Hair follicle dermal papilla cell (primary cell): ENCODE data around the genes SORCS3 and MXI1.

GRCh38 chr10:104255041-104256199 lies 728 bp downstream of the GSTO1 start:
- CAGE, long polyA plus RNA = no peak

DNA sequence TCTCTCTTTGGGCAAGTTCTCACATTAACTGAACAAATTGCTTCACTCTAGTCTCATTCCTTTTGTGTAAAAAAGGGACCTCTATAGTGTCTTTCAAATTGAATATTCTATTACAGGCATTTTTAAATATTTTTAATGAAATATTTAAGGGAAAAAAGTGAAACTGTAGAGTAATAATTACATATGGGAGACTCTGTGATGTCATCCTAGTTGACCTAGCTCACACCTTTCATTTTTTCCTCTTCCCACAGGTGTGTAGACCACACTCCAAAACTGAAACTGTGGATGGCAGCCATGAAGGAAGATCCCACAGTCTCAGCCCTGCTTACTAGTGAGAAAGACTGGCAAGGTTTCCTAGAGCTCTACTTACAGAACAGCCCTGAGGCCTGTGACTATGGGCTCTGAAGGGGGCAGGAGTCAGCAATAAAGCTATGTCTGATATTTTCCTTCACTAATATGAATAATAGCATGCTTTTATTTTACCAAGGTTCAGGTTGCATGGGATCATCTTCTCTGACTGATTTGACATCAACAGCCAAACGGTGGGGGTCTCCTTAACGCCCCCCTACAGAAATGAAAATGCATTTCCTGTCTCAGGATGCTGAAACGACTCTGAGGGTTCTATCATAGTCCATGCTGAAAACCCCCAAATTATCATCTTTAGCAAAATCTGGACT lies 1.8 kb upstream of the GSTO2 start:
- CAGE, long polyA plus RNA = no peak

- CAGE, long polyA plus RNA = no peak
Observed at GRCh38 chr10:104268101-104268329, 969 bp upstream of the GSTO2 start.

- CAGE, long polyA plus RNA = no peak
Observed at GRCh38 chr10:104350221-104350620, 3.4 kb upstream of the CFAP58 start.

DNA sequence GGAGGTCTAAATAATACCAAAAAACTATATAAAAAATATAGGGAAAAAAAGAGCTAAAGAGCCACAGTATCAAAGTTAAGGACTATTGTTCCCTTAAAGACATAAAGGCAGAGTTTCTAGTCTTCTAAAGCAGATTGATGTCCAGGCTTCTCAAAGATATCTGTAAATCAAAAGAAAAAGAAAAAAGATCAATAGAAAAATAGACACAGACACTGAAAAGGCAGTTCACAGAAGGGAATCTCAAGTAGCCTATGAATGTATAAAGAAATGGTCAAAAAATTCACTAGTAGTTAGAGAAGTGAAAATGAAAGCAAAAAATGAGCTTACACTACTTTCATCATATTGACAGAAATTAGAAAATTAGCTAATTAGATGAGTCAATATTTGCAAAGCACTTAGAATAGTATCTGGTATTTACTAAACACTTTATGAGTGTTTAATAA lies 1.8 kb upstream of the CFAP58 start:
- CAGE, long polyA plus RNA = no peak

DNA sequence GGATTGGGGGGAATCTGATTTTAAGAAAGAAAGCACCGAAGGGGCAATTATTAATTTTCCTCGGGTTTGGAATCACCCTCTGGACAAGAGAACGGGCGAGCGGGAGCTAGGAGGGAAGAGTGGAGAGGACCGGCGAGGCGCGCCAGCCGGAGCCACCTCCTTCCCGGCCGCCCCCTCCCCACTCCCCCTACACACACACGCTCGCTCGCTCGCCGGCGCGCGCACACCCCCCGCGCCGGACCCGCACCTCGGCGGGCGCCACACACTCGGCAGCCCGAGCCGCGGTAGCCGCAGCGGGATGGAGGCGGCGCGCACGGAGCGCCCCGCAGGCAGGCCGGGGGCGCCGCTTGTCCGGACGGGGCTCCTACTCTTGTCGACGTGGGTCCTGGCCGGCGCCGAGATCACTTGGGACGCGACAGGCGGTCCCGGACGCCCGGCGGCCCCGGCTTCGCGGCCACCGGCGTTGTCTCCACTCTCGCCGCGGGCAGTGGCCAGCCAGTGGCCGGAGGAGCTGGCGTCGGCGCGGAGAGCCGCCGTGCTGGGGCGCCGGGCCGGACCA lies at the start of gene SORCS3:
Gene SORCS3, plus strand, starts transcription at position 261 of the 559 bp plus-strand sequence.
- CAGE, long polyA plus RNA = no peak

DNA sequence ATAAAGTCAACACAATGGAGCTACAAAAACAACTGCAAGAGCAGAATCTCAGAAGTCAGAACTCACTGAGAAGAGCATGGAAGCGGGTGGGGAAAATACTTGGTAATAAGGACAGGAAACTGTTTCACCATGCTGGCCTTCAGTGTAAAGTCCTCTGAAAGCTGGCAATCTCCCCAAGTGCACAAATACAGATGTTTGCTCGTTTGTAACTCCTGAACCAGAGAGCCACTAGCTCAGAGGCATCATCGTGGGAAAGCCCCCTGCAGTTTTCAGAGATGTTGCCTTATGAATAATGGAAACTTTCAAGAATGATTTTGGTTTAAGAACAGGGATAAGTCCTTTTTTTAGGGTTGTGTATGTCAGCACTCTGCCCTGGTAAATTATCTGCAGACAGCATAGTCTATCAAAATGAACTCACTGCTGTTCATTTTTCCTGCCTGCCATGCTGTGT lies 233.1 kb downstream of the SORCS1 start:
- CAGE, long polyA plus RNA = no peak

DNA sequence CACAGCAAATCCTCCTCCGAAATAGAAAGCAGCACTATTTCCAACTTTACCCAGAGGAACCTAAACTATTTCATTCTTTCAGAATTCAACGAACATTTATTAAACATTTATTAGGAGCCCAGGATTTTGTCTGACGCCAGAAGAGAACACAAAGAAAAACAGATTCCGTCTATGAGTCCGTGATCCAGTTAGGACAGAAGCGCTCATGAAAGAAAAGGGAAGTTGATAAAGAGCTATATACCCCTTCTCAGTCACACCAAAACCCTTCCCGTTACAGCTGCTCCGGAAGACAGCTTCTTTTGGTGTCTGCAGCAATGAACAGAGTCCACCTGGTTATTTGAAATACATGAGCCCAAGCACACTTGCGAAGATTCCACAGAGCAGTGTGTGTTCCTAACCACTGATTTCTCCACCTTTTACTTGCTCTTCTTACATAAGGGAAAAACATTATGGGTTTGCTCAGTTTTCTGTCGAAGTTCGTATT lies 206.7 kb downstream of the SORCS1 start:
- CAGE, long polyA plus RNA = no peak

DNA sequence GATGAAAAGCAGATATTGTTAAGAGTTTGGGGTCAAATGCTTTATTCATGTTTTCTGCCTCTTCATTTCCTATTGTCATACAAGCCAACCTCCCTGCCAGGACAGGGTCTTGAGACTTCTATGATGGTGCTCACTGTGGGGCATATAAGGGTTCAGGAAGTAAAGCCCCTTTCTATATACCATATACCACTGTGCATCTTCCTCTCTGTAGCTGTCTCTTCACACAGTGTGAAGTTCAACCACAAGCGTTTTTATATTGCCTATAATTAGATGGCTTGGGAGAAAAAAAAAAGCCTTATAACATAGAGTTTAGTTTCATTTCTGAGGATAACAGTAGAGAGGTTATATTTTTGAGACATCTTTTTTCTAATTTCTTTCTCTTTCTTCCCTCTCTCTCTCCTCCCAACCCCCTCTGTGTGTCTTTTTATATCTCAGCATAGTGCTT lies 389.9 kb upstream of the SORCS1 start:
- CAGE, long polyA plus RNA = no peak

- CAGE, long polyA plus RNA = no peak
Observed at GRCh38 chr10:107686045-107686516, 521.6 kb upstream of the SORCS1 start.

DNA sequence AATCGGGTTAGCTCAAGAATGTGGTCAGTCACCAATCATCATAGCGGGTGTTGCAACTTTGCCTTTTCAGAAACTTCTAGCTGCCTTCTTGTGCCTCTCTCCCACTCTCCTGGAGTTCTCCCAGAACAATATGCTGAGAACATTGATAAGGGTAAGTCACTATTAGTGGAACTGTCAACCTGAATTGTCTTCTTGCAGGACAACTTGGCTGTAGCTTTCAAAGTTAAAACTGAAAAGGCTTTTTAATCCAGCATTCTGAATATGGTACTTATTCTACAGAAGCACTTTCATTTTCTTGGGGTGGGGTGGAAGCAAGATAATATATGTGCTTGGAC lies 525.0 kb upstream of the SORCS1 start:
- CAGE, long polyA plus RNA = no peak

DNA sequence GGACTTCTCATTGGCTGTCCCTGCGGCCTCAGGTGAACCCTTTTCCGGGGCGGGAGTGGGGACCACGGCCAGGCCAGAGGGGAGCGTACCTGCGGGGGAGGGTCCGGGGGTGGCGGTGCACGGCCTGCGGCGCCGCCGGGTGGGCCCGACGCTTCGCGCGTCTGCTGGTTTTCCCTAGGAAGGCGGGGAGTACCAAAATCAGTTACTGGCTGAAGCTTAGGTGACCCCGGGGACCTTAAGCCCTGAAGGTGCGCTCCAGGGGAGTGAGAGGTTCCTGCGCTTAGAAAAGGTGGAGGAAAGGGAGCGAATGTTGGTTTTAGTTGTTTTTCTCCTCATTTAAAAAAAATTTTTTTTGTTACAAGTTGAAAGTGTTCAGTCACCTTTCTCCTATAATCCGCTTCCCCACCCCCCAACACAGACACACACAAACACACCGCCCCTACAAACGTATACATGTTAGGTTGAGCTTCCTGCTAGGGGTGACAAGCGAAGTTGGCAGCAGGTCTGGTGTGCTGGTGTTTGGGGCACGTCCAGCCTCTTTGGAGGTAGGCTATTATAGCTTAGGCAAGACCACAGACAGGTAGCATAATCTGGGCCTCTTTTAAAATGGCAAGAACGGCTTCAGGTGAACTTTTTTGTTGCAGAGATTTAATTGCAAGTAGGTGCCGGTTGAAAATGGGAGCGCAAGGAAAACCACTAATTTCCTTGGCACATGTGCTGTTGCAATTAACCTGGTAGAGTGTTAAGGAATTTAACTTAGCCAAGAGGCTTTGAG lies 841 bp downstream of the ADD3 start:
- CAGE, long polyA plus RNA = no peak

DNA sequence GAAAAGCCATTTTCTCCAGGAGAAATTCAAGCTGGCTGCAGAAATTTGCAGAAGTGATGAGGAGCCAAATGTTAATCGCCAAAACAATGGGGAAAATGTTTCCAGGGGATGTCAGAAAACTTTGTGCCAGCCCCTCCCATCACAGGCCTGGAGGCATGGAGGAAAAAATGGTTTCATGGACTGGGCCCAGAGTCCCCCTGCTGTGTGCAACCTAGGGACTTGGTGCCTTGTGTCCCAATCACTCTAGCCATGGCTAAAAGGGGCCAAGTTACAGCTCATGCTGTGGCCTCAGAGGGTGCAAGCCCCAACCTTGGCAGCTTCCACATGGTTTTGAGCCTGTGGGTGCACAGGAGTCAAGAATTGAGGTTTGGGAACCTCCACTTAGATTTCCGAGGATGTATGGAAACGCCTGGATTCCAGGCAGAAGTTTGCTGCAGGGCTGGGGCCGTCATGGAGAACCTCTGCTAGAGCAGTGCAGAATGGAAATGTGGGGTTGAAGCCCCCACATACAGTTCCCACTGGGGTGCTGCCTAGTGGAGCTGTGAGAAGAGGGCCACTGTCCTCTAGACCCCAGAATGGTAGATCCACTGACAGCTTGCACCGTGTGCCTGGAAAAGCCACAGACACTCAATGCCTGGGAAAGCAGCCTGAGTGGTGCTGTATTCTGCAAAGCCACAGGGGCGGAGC lies 41.2 kb downstream of the ADD3 start:
- CAGE, long polyA plus RNA = no peak

- CAGE, long polyA plus RNA = no peak
Observed at GRCh38 chr10:110156851-110157372, 50.5 kb upstream of the MXI1 start.

DNA sequence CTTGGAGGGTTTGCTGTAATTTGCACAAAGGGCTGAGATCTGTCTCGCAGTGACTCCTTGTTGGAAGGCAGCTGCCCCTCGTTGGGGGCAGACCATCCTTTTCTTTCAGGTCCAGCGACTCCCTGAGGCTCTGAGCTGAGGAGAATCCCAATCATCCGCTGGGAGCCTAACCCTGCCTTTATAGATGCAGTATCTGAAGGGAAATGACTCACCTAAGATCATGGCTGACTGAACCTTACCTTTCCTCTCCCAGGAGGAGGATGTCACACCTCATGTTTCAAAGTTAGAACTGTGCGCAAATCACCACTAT lies 36.4 kb upstream of the MXI1 start:
- CAGE, long polyA plus RNA = no peak

GRCh38 chr10:110207213-110207728 lies at the start of gene MXI1:
MXI1 (plus strand) TSS chr10:110207605.
- CAGE, long polyA plus RNA = no peak

GRCh38 chr10:110353442-110354162 lies 48.9 kb upstream of the SMNDC1 start:
- CAGE, long polyA plus RNA = no peak

DNA sequence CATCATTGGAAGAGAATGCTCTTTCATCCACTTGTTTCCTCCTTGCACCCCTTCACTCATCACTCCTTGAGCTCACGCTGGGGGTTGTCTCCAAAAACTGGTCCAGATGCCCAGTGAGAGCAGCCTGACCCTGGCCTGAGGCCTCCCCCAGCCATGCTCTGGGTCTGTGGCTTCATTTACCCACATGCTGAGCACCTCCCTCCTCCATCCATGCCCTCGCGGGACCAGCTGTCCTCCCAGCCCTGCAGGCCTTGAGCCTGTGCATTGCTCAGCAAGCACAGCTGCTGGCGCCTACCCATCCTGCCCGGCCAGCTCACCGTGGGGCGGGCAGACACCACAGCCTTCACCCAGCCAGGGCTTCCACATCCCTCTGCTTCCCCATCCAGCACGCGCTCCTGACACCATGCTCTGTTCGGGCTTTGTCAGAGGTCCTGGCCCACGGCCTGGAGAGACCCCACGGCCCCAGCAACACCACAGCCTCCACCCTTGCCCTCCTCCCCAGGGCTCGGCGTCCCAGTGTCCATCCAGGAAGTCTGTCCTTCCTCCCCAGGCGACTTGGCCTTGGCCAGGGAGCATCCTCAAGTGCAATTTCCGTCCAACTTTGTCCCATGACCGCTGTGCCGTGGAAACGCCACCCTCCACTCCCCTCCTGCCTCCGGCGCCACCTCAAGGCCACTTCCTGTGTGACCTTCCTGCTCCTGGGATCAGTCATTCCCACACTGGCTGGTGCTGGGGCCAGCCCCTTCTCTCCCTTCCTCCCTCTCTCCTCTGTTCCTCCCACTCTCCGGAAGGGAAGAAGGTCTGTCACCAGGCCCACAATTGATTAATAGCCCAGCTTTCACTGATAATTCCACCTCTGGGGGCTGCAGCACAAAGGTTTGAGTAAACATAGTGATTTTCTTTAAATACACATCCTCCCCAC lies 71.4 kb upstream of the SMNDC1 start:
- CAGE, long polyA plus RNA = no peak

- CAGE, long polyA plus RNA = no peak
Observed at GRCh38 chr10:110407793-110408704, 89.7 kb upstream of the DUSP5 start.

GRCh38 chr10:110495820-110496631 lies 1.7 kb upstream of the DUSP5 start:
- CAGE, long polyA plus RNA = no peak